ENCODE measurements around a stretch of chr7.

GRCh38 chr7:26166914-26167534, 15.0 kb downstream of the NFE2L3 start:
- CAGE, long polyA plus RNA, result no peak
- RRBS, result no CpG with 5 or more reads among the region's 5 CpGs

DNA sequence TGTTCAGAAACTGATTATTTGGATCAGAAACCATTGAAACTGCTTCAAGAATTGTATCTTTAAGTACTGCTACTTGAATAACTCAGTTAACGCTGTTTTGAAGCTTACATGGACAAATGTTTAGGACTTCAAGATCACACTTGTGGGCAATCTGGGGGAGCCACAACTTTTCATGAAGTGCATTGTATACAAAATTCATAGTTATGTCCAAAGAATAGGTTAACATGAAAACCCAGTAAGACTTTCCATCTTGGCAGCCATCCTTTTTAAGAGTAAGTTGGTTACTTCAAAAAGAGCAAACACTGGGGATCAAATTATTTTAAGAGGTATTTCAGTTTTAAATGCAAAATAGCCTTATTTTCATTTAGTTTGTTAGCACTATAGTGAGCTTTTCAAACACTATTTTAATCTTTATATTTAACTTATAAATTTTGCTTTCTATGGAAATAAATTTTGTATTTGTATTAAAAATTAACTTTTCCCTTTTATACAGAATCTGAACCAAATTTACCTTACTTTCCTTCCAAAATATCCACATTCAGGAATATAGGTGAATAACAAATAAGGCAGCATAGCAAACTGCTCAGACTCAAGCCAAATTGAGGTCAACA, 14.6 kb downstream of the HNRNPA2B1 start:
- CAGE, long polyA plus RNA, result no peak
- RRBS, result no CpG with 5 or more reads among the region's 1 CpG

GRCh38 chr7:26188538-26189237, 11.9 kb downstream of the HNRNPA2B1 start:
- CAGE, long polyA plus RNA, result no peak
- RRBS, result no CpG with 5 or more reads among the region's 5 CpGs

- CAGE, long polyA plus RNA, result no peak
- RRBS, result no CpG with 5 or more reads among the region's 6 CpGs
Observed at GRCh38 chr7:26189450-26190462, 10.8 kb downstream of the HNRNPA2B1 start.

DNA sequence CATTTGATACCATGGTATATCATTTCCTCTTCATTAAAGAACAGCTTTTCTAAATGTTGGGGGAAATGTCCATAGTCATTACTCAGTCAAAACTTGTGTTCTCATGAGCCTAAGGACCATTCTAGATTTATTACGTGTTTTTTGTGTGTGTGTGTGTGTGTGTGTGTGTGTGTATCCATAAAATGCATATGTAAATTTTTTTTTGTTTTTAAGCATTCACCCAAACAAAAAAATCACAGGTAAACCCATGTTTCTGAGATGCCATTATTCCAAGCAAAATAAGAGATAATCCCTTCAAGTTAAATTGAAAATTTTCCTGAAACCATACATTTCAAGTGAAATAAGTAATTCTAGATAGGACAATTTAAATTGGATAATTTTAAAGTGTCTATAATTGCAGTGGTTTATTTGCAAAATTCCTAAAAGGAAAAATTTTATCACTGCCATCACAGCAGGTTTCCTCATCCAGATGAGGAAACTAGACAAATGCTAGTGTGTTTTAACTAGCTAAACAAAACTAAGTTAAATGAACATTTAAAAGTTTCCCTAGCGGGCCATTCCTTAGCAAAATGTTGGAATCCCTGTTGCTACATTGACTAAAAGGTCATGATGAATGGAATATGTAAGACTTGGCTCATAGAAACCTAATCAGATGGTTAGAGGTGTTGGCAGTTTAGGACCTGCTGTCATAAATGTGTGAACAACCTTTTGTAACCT, 11.1 kb downstream of the CBX3 start:
- CAGE, long polyA plus RNA, result no peak
- RRBS, result no CpG with 5 or more reads among the region's 2 CpGs

DNA sequence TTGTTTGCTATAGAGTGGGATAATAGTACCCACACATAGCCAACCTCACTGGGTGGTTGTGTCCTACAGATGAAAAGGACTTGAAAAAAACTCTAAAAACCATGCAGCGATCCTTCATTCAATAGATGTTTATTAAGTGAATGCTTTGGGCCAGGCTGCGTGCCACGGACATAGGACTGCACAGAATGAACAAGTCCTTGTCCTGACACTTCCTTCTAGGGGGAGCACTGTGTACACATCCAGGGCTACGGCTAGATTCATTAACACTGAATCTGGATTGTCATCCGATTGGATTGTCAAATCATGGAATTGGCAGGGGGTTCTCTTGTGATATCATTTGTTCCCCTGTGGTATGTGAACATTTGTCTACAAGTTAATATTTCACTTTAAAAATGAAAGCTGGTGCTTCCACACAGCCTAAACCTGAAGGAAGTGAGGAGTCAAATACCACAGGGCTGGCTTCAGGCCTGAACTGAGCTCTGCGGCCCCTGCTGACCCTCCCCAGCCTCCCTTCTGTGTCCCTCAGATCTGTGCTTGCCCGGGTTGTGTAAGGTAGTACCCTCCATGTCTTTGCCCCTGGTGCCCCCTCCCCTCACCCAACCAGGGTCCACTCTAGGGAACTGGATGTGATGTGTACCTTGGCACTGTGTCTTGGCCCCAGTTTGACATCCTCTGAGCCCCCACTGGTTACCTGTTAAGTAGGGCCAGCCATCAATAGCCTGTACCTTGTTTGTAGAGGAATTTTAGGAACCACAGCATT, 75.6 kb downstream of the SNX10 start:
- CAGE, long polyA plus RNA, result no peak
- RRBS, result no CpG with 5 or more reads among the region's 7 CpGs

GRCh38 chr7:26549659-26549988, 258.0 kb downstream of the SNX10 start:
- CAGE, long polyA plus RNA, result no peak
- RRBS, result no CpG with 5 or more reads among the region's 6 CpGs

DNA sequence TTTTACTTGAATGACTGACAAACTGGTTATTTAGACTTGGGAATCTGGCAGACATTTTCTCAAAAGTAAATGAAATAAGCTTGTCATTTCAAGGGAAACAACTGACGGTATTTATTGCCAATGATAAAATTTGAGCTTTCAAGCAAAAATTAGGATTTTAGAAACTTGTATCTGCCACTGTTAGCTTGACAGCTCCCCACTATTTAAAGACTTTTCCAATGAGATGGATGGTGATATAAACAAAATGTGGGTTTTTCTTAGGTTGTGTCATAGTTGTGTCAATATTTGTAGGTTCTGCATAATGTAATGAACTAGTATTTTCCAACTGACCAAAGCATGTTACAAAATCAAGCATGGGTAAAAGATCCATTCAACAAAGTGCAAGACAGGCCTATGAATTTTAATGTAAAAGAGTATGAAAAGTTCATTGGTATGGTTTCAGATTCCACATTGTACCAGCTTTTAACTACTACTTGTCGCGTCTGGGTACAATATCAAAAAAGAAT, 165.6 kb downstream of the SKAP2 start:
- CAGE, long polyA plus RNA, result no peak
- RRBS, result no CpG with 5 or more reads among the region's 3 CpGs

DNA sequence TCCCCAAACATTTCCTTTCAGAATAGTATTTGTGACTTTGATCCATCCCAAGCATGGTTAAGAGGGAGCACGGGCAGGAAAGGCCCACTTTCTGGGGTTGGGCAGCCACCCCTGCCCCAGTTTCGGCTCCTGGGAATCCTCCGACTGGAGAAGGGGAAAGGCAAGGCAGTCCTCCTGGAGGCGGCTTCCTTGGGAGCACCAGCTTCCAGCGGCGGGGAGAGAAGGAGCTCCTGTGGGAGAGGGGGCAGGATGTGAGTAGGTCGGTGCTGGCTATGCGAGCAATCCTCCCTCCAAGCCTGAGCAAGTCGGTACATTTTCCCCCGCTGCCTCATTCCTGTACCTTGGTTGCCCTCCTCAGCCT, 2.1 kb upstream of the HOXA1 start:
- CAGE, long polyA plus RNA, result no peak
- RRBS, result no CpG with 5 or more reads among the region's 10 CpGs

GRCh38 chr7:27107468-27108090, 5.1 kb upstream of the HOXA2 start:
- CAGE, long polyA plus RNA, result no peak
- RRBS, result 2% methylated on average over 4 of the region's 25 CpGs

DNA sequence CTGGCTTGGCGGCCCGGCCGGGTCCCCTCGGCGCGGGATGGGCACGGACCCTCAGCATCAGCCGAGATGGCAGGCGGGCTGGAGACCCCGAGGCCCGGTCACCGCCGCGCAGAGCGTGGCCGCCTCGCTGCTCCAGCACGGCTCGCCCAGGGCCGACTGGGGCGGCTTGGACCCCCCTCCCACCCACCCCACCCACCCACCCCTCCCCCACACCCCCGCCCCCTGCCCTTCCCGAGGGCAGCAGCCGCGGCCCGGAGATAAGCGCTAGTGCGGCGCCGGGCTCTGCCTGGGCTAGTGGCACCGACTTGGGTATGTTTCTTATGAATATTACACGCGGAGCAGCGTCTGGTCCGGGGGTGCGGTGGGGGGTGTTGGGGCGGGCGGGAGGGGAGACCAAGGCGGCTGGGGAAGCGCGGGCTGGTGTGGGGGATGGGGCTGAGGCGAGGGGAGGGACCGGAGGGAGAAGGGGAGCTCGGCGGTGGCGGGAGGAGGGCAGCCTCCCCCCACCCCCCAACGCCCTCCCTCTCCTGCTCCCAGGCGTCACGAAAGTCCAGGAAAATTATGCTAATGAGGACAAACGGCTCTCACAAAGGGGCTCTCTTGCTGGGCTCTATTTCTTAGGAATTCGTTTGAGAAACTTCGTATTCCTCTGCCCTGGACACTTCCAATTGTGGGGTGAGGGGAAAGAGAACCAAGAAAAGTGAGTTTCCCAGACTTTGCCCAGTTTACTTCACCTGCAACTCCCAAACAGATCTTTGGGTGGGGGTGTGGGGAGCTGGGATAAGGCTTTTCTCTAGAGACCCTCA, 11.4 kb upstream of the HOXA2 start:
- CAGE, long polyA plus RNA, result start-site peak on the minus strand centred at position 205 of the sequence, 236 bp wide, 23 and 15 reads in 2 replicates
- RRBS, result 2% methylated on average over 15 of the region's 52 CpGs

DNA sequence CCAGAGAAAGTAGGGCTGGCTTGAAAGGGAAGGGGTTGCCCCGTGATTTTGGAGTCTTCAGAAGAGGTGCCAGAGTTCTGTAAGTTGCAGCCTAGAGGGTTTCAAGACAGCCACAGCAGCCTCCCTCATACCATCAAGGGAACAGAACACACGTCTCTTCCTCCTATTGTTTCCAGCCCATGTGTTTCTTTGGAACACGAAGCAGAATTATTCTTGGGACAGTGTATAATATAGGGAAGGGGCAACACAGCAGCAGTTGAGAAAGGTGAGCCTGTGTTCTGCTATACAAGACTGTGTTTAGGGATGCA, 5.2 kb downstream of the HOXA4 start:
- CAGE, long polyA plus RNA, result no peak
- RRBS, result no CpG with 5 or more reads among the region's 3 CpGs

DNA sequence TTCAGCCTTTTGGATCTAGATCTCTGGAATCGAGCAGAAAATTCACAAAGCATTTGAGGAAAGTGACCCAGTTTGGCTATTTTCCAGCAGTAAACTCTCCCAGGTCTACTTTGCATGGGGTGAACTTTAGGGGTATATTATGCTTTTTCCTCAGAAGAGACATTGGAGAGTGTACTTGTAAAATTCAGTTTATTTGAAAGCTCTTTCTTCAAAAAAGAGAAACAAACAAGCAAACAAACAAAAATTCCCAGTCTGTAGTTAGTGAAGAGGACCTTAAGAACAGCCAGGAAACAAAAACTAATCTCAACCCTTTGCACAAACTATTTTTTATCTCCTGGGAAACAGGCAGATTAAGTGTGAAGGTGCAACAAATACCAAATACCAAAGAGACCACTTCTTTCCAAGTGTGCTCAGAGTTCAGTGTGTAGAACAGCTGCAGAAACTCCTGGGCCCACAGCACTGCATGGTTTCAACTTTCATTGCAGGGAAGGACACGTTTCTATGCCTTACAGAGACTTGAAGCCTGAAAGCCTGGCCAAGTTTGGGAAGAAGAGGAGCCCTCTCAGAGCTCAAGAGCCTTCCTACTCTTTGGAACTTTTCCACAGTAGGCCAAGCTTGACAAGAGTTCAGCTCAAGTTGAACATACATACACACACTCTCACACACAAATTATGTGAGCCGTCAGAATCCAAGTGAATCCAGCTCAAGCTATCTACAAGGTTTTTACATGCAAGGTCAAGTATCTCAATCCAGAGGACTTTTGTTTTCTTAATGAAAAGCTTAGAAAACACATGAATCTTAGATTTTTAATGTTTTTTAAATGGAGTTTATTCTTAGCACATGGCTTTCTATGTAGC, 2.6 kb downstream of the HOXA4 start:
- CAGE, long polyA plus RNA, result no peak
- RRBS, result no CpG with 5 or more reads among the region's 3 CpGs

DNA sequence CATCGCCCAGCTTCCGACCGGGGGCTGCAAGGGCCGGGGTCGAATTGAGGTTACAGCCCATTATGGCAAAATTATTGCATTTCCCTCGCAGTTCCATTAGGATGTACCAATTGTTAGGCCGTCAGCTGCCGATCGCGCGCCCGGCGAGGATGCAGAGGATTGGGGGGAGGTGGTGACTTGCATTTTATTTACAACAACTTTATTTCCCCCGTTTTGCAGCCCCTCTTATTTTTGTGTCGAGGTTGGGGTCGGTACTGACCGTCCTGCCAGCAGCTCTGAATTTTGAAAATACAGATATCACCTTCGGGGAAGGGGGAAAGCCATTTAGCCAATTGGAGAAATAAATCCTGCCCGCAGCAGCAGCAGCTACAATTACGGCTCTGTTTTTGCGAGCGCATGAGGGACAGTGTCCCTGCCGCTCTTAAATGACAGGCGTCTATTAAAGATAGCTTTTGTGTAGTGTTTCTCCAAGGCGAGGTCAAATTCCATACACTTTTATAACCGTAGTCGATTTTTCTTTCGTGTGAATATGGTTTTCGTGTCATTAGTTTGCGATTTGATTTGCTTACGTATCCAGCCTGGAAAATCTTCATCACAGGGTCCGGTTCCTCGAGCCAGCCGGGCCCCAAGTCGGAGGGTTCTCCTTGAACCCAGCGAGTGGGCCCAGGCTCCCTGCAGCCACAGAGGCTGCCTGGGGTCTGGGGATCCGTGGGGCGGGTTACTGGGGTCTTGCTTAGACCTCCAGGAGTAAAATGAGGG, 636 bp upstream of the HOXA5 start:
- CAGE, long polyA plus RNA, result no peak
- RRBS, result 1% methylated on average over 11 of the region's 38 CpGs

DNA sequence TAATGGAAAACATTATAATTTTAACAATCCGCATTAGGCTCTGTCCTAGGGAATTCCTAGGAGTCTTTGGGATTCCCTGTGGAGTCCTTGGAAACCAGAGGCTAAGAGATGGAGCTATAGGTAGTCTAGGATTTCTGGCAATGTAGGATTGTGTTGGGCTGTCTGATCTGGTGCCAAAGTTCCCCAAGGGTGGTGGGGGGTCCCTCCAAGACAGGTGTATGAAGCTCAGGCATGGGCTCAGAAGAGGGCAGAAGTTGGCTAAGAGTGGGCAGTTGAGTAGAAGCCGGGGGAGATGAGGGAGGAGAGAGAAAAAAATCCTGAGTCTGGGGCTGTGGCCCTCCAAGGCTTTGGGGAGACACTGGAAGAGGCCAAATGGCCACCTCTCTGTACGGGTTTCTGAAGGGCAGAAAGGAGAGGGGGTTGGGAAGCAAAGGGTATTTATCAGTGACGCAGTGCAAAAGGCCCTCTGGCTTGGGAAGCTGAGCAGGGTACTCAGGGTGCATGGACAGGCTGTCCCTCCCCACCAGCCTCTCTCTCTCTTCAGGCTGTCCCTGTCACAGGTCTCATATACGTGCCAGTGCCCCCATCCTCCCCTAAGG, 988 bp downstream of the HOXA6 start:
- CAGE, long polyA plus RNA, result no peak
- RRBS, result no CpG with 5 or more reads among the region's 5 CpGs

- CAGE, long polyA plus RNA, result no peak
- RRBS, result no CpG with 5 or more reads among the region's 8 CpGs
Observed at GRCh38 chr7:27161779-27161958, 3.7 kb downstream of the HOXA9 start.

DNA sequence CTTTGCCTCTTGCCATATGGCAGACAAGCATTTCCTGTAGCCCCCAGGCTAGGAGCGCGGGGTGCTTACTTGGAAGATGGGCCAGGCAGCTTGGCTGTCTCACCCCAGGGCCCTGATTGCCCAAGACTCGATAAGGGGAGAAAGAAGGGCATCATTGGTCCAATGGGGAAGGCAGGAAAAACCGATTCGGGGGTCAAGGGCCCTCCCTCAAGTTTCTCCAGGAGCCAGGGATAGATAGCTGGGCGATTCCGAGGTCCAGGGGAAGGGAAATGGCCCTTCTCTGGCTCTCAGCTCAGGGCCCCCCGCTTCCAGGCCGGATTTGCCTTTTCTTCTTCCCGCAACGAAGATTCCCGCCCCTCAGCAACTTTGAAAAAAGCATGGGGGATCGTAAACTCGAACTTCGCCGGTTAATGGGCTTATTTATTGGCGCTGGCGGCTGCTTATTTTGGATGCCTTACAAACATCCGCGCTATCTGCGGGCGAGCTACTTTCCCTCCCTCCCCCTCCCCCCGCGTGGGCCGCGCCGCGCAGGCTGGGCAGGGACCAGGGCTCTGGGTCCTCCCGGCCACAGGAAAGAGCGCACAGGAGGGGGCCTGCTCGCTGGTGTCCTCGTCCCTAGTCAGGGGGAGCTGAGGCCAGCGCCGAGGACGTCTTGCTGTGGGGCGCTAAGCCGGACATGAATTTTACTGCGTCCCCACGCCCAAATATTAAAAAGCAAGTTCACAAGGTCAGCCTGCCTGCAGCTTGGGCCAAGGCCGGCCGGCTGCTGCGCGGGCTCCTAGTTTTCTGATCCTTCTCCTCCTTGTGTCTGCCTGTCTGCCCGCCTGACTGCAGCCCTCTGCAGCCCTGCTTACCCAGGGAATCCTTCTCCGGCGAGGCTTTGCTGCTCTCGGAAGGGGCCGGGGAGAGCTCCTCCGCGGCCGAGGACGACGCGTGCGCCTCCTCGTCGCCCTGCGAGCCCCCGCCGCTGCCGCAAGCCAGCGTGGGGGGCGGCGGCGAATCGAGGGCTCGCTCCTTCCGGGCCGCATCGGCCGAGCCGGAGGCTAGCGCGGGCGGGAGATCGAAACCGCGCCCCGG, 1.3 kb downstream of the HOXA10 start:
- CAGE, long polyA plus RNA, result no peak
- RRBS, result 5% methylated on average over 34 of the region's 79 CpGs

DNA sequence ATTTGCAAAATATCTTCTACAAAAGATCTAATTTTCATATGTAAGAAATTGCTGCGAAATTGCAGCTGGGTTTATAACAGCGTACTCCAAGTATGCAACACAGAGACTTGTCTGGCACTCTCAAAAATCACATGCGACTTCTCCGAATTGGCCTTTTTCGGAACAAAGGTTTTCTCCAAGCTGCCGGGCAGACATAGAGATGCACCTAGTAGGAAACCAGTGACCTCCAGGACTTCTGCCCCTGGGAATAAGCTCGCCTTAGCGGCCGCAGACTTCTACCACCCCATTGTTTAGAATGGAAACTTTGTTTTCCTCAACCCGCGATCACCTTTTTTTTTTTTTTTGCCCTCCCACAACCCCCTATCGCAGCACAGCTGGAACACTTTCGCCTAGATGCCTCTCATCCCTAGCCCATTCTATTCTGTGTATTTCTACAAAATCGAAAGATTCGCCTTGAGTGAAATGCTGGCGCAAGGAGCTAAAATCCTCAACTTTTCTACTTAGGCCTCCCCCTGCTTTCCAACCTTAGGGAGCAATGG, 4.9 kb upstream of the HOXA10 start:
- CAGE, long polyA plus RNA, result no peak
- RRBS, result no CpG with 5 or more reads among the region's 16 CpGs

DNA sequence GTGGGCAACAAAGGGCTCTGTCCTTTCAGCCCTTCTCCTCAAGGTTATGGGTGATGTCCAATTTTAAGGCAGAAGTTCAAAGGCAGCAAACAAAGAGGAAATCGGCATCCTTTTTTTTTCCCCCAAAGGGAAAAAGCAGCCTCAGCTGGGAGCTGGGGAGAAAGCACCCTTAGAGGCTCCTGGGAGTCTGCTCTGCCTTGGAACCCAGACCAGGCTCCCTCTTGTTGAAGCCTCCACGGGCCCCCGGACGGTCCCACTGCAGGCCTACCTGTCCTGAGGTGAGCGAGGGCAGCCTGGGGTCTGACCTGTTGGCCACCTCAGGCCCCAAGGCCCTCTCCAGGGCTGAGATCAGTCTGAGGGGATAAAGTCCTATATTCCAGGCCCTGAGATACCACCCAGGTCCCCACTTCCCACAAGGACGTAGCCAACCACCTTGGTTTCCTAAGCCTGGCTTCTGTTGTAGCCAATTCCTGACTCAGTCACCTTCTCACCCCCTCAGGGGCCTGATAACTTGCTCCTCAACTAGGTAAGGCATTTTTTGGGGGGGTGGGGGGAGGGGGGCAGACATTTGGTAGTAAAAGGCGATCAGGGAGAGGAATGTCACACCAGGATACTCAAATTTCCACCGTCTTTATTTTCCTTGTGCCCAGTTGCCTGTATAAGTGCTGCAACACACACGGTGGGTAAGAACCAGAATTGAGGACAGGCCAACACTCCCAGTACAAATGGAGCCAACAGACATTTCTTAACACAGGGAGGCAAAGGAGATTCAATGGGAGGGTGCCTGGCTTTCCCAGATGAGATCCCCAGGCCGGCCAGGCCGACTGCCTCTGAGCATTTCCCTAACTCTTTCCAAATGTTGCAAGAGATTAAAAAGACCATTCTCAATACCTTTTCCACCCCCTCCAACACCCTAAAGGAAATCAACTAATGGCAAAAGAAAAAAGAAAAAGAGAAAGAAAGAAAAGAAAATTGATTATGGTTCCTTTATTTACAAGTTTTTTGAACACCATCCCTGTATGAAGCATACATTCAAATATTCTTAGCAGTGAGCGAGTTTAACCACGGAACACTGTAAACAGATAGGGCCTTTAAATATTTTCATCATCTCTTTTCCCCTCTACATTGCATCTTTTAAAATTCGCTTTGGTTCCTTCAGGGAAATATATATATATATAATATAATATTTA, 4.1 kb downstream of the HOXA11 start:
- CAGE, long polyA plus RNA, result no peak
- RRBS, result no CpG with 5 or more reads among the region's 14 CpGs

GRCh38 chr7:27420647-27421157, 178.1 kb downstream of the EVX1 start:
- CAGE, long polyA plus RNA, result no peak
- RRBS, result no CpG with 5 or more reads among the region's 2 CpGs

All from AG04450 (cell line).